Brain (tissue), 1 donor: ENCODE results near the genes LPGAT1, INTS7 and PACC1.

DNA sequence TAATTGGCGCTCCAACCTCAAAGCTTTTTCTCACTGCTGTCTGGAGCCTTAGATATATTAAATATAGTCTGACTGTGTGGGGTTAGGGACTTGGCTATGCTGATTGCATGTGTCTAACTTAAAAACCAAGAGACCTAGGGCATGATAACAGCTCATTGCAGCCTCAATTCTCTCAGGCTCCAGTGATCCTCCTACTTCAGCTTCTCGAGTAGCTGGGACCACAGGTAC lies 64.8 kb upstream of the NEK2 start:
- RRBS = no CpG with 5 or more reads among the region's 2 CpGs

DNA sequence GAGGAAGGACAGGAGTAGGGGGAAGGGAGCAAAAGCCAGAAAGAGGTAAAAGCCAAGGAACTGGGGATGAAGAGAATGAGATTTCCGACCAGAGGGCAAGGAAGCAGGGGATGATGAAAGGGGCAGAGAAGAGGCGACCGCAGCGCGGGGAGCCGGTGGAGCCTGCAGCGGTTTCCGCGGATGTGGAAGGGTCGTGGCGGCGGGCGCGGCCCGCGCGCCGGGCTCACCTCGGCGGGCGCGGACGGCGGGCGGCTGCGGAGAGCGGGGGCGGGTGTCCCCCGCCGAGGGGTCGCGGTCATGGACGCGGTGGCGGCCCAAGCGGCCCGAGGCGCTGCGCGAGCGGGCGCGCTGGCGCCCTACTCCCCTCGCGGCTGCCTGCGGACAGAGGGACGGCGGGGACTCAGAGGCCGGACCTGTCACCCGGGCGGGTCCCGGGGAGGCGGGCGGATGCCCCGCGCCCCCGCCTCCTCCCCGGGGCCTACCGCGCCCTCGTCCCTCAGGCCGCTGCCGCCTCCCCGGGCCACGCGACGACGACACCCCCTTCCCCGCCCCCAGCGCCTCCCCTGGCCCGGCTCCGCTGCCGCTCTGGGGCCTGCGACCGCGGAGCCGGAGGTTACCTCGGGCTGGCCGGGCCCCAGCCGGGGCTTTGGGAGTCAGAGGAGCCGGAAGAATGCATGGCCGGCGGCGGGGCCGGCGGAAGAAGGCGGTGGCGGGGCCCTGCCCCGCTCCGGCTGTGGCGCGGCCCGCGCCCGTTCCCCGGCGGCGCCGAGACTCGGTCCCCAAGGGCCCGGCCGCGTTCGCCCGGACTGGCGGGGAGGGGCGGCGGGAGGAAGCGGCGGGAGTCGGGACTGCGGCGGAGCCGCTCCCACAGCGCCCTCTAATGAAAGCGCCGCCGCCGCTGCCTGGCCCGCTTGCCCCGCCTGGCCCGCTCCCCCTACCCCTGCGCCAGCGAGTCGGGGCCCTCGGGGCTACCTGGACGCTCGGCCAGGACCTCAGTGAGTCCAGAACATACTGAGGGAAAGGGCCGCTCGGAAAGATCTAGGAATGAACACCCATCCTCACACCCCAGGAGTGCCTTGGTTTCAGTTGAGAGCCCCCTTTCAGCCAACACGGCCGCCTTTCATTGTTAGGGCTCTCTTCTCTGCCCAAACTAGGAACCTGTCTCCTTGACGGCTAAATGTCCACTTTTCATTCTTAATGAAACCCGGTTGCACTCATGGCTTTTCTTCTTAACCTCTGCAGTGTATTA lies at the start of gene LPGAT1:
LPGAT1 (minus strand) TSS at position 808 of the 1,249 bp plus-strand sequence.
- RRBS = 1% methylated on average over 45 of the region's 135 CpGs

GRCh38 chr1:211925062-211925518 lies 94.5 kb upstream of the LPGAT1 start:
- RRBS = no CpG with 5 or more reads among the region's 7 CpGs

- RRBS = no CpG with 5 or more reads among the region's 1 CpG
Observed at GRCh38 chr1:212010716-212011468, 24.5 kb downstream of the INTS7 start.

GRCh38 chr1:212035057-212036158 lies at the start of gene INTS7:
INTS7 (minus strand) TSS chr1:212035557.
- RRBS = under 1% methylated on average over 10 of the region's 73 CpGs

GRCh38 chr1:212036159-212036634 lies 649 bp downstream of the DTL start:
- RRBS = no CpG with 5 or more reads among the region's 15 CpGs

GRCh38 chr1:212237606-212238059 lies 47.6 kb upstream of the PPP2R5A start:
- RRBS = no CpG with 5 or more reads among the region's 1 CpG

GRCh38 chr1:212328214-212328725 lies 43.1 kb downstream of the PPP2R5A start:
- RRBS = no CpG with 5 or more reads among the region's 4 CpGs

DNA sequence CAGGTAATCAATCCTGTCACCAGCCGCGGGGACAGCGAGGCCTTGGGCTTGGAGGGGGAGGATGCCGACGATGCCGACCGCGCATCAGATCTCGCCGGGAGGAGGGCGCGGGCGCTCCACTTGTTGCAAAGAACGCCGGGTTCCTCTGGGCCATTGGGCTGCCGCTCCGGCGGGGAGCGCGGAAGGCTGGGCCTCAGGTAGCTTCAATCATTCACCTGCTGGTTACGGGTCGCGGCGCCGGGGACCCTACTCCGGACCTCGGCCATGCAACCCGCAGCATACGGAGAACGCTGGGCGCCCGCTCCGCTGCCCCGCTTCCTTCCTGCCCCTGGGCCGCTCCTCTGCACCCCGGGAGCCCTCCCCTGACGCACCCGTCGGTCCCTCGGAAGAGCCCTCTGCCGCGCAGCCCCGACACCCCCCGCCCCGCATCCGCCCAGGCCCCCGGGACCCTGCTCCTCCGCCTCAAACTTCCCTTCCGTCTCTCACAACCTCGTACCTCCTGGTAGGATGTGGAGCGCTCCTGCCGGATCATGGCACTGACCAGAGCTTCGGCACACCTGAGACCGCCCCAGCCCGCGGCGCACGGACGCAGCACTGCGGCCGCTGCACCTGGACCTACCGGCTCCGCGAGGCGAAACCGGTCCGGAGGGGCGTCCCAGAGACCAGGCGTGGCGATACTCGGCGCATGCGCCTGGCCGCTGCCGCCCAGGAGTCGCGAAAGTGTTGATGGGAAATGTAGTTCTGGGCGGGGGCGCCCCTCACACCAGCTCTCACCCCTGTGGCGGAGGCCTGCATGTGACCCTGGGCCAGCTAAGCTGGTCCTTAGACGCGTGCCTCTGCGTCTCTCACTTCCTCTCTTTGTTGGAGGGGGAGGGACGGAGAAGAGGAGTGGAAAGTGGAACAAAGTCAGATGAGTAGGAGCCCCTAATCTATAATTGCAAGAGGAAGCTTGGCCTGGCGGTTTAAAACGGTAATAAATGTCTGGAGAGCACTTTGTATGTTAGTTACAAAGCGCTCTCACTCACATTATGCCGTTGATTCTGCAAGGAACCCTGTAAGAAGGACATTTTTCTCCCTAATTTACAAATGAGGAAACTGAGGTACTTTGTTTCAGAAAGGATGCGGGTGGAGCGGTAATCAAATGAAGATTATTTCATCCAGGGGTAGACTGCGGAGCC lies at the start of gene PACC1:
PACC1 (minus strand) TSS at position 661 of the 1,178 bp plus-strand sequence.
- RRBS = 3% methylated on average over 40 of the region's 91 CpGs

GRCh38 chr1:212444289-212444549 lies 11.5 kb downstream of the NENF start:
- RRBS = no CpG with 5 or more reads among the region's 5 CpGs

DNA sequence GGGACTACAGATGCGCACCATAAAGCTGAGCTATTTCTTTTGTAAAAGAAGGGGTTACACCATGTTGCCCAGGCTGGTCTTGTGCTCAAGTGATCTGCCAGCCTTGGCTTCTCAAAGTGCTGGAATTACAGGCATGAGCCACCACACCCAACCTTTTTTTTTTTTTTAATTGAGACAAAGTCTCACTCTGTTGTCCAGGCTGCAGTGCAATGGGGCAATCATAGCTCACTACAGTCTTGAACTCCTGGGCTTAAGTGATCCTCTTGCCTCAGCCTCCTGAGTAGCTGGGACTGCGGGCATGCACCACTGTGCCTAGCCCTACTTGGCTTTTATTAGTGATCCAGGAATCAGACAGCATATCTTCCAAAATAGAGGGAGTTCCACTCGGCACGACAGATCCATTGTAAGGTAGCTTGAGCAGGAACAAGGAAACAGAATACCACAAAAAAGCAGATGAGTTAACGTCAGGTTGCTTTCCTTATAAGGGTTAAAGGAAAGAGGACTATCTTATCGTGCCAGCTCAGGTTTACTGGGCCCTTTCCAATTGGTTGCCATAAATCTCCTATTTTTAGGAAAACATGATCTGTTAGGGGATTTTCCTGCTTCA lies 45.1 kb downstream of the NENF start:
- RRBS = no CpG with 5 or more reads among the region's 6 CpGs

DNA sequence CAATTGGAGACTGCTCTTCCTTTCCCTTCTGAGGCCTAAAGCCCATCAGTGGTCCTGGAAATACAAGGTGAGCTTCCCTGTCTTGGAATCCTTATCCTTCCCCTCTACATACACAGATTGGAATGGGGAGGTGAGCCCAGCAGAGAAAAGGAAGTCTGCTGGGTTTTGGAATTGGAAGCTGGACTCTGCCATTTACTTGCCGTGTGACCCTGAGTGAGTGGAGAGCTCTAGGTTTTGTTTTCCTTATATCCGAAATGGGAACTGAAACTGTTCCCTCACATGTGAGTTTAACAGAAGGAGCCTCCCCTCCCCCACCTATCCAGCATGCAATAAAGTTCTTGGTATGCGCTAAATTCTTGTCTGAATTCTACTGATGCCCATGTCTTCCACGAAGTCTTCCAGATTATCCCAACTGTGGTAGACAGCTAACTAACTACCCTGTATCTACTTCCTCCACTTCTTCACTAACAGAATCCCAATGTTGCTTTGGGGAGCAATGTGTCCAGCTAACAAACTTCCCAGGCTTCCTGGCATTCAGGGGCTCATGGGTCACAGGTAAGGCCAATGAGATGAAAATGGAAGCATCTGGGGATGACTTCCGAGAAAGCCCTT lies 58.8 kb downstream of the NENF start:
- RRBS = no CpG with 5 or more reads among the region's 5 CpGs

GRCh38 chr1:212612111-212612642 lies 3.6 kb downstream of the ATF3 start:
- RRBS = no CpG with 5 or more reads among the region's 6 CpGs

DNA sequence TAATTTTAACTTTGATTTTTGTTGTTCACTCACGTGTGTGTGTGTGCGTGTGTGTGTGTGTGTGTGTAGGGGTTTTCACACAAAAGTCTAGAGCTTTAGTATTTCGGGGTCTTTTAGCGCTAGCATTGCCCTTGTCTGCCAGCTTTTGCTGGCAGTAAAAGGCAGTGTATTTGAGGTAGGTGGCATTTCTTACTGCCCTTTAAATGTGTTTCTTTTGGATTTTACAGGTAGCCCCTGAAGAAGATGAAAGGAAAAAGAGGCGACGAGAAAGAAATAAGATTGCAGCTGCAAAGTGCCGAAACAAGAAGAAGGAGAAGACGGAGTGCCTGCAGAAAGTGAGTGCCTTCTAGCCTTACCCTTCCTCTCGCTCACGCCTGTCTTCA lies 6.4 kb upstream of the GARIN4 start:
- RRBS = no CpG with 5 or more reads among the region's 10 CpGs

- RRBS = no CpG with 5 or more reads among the region's 11 CpGs
Observed at GRCh38 chr1:212635529-212636208, 11.4 kb downstream of the GARIN4 start.

GRCh38 chr1:212794407-212795207 lies 2.9 kb downstream of the TATDN3 start:
- RRBS = no CpG with 5 or more reads among the region's 5 CpGs

DNA sequence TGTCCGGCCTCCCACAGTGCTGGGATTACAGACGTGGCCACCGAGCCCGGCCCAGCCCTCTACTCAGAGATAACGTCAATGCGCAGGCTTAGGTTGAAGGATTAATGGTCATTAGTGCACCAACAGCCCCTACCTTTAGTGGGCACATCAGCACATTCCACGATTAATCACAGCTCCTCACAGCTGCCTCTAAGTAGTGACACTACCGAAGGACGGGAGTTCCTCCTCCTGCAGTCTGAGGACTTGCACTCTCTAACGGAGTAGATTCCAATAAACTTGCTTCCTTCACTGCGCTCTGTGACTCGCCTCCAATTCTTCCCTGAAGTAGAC lies 477 bp upstream of the FLVCR1 start:
- RRBS = no CpG with 5 or more reads among the region's 12 CpGs

GRCh38 chr1:212858624-212859280 lies 677 bp downstream of the FLVCR1 start:
- RRBS = 3% methylated on average over 7 of the region's 35 CpGs